A673 (cell line): ENCODE data around the gene GPR78.

- PRO-cap, result no peak
Observed at GRCh38 chr4:7005756-7006150, 37.0 kb downstream of the CCDC96 start.

GRCh38 chr4:7034164-7035078 is 8.4 kb downstream of the CCDC96 start:
- PRO-cap, result no peak

DNA sequence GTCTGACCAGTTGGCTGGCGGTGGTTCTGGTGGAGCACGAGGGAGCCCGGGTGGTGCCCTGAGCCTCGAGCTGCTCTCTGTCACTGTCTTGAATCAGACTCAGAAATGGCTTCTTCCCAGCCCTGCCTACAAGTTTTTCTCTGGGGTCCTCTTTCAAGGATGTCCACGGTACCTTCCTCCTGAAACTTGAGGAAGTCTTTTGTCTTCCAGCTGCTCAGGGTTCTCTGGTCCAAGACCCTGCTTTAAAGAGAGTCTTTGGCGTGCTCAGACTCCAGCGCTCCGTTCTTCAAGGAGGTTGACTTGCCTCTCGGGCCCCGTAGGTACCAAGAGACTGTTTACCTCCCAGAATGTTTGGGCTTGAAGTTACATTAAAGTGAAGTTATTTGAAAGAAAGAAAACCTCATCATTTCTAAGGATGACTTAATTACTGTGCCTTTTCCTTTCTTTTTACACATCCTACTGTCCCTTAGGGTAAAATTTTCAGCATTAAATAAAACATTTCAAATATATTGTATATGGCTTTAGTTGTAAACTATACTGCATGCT is 11.7 kb downstream of the GRPEL1 start:
- PRO-cap, result no peak

- PRO-cap, result no peak
Observed at GRCh38 chr4:7132386-7132834, 59.9 kb upstream of the SORCS2 start.

DNA sequence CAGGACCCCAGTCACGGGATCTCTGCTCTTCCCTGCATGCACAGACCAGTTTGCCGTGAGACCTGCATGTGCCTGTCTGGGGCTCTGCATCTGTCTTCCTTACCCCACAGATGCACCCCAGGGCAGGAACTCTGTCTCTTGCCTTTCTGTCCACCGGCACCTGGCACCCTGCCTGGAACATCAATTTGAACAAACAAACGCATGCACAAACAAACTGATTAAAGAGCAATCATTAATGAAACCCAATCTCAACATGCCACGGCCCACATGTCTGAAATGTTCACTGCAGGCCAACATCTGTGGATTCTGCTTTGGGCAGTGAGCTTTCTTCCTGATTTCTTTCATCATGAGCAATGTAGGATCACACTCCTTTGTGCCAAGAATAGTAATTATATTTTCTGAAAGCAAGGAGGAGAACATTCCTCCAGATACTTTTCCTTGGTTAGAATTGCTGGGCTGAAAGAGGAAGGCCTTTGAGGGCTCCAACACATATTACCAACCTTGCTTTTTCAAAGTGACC is 113.0 kb upstream of the PSAPL1 start:
- PRO-cap, result no peak

GRCh38 chr4:7652617-7653031 is 217.9 kb upstream of the PSAPL1 start:
- PRO-cap, result no peak

- PRO-cap, result no peak
Observed at GRCh38 chr4:7653657-7654333, 219.1 kb upstream of the PSAPL1 start.

DNA sequence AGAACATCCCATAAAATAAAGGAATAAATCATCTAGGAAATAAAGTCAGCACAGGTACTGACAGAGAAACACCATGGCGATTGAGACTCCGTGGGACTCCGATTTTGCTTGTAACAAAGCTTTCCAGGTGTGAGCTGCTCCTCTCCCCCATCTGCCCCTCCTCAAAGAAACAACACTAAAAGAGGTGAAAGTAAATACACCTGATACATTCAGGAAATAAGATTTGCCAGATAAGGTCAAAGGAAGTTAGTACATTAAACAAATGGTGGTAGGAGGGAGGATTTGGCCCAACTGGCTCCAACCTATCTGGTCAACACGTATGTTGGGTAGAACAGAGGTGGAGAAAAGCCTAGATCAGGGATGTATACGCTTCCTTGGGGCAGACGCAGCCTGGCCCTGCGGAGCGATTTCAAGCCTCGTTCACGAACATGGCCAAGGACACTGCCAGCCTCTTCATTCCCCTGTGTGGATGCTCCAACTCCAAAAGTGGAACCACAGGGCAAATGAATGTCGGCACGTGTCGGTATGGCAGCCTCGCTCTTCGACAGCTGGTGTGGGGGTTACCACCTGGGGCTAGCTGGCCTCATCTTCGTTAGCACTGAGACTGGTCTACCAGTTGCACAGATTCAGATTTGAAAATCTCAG is 162.5 kb downstream of the AFAP1 start:
- PRO-cap, result no peak

DNA sequence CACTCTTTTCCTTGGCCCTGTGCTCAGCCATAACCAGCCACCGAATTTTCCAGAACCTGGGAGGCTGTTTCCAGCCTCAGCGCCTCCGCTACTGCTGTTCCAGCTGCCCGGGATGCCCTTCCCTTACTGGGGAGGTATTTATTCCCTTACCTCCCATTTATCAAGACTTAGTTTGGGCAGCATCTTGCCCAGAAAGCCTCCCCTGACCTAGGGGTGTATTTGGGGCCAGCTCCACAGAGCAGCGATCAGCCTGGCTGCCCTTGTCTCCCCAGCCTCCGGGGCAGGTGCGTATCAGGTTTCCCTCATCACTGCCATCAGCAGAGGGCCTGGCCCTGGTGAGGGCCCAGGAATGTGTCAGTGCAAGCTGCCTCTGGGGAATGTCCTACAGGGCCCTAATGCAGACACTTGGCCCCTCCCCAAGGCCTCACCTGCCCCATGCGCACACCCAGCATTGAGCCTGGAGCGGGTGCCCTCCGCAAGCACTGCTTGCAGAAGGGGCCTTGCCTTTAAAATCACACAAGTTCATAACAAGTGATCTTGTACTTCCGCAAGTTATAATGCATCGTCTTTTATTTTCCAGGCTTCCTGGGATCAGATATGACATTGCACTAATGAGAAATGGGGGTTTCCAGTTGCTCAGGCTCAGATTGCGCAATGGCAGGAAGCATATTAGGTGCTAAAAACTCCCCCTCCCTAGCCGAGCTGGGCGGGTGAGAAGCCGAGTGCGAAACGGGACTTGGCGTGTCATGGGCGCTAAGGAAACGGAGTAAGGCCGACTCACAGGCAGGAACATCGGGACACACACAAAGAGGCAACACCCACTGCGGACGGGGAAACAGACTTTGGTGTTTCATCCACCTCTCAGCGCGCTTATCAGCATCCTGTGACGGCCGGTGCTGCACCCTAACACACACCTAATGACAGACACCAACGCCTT is 25.4 kb upstream of the AFAP1 start:
- PRO-cap, result bidirectional peak, plus-strand start at position 696 of the sequence, minus-strand start at position 514 of the sequence

- PRO-cap, result no peak
Observed at GRCh38 chr4:8044566-8045441, 105.1 kb upstream of the AFAP1 start.

- PRO-cap, result no peak
Observed at GRCh38 chr4:8172342-8172851, 13.8 kb upstream of the ABLIM2 start.

DNA sequence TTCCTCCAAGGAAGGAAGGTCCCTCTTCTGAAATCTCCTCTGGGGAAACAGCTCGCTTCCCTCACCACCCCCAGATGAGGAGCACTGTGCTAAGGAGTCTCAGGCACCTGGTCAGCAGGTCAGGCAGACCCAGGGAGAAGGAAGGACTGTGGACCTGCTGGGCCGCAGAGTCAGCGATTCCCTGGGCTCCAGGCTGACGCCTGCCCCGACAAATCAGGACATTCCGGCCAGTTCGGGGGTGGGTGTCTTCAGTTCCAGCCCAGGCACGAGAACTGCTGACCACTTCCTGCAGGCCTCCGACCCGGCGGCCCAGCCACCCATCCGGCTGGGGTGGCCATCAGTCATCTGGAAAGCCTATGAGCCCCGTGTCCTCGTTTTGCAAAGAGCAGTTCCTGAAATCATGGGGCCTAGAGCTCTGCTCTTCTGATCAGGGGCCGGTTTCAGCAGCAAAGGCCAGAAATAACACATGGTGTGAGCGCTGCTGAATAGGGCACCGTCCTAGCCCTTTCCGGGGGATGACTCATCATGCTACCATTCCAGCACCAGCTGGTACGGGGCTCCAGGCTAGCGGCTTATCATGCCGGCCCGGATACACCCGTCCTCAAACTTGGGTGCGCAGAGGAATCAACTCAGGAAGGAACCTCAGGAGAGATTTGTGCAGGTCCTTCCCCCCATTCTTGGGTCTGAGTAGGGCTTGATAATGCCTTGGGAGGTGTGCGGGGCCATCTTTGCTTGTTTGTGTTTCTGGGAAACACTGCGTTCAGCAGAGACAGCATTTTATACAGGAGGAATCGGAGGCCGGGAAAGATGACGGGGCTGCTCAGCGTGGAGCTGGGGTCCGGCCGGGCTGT is 7.8 kb upstream of the SH3TC1 start:
- PRO-cap, result no peak

DNA sequence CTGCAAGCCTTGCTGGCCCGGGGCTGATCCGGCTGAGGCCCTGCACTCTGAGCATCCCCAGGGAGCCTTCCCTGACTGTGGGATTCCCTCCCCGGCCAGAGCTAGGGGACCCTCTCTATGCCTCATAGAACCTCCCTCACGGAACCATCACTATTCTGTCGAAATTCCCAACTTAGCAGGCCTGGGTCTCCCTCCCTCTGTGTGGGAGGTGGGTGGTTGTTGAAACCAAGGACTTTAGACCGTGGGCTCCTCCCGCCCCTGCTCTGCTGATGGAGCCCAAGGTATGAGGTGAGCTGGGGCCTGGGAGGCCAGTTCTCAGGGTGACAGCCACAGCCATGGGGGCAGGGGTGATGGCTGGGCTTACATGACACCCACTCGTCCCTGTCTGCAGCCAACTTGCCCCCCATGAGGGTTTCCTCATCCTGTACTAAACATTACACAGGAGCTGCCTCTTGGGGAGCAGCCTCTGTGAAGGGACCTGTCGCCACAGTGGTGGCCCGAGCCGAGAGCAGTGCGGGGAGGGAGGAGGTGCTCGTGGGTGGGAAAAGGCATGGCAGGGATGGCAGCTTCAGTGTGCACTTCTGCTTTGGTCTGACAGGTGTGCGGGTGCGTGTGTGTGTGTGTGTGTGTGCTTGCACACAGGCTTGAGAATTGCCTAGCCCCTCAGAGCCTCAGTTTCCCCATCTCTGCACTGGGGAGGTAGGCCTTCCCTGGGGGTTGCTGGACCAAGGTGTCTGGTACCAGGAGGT is 3.8 kb downstream of the SH3TC1 start:
- PRO-cap, result no peak

GRCh38 chr4:8291328-8291794 is 21.8 kb downstream of the HTRA3 start:
- PRO-cap, result no peak

GRCh38 chr4:8435632-8436486 is 4.7 kb downstream of the ACOX3 start:
- PRO-cap, result no peak

DNA sequence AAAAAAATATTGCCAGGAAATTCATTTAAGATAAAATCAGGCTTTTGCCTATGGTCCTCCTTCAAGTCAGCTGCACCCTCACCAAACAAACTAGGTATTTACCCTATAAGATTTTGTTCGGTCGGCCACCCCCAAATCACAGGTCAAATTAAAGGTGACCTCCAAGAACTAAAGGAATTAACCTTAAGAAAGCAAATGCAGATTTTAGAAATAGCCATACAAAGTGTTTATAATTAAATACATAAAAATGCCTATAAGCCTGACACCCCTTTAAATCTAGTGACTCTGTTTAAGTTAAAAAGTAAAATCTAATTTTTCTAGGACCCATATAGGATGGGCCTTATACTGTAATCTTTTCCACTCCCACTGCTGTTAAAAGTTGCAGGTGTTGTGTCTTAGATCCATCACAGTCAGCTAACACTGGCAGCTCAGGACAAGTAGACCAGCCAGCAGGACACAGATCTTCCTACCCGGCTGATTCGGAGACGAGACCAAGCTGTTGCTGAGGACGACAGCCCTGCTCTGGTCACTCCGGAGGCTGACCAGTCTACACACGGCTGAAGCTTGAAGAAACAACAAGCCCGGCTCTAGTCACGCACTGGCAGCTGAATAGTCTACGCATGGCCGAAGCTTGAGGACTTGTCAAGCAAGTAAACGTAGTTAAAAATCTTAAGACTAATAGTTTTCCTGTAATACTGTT is 2.0 kb downstream of the ACOX3 start:
- PRO-cap, result no peak

- PRO-cap, result no peak
Observed at GRCh38 chr4:8449353-8449791, 8.8 kb downstream of the TRMT44 start.

DNA sequence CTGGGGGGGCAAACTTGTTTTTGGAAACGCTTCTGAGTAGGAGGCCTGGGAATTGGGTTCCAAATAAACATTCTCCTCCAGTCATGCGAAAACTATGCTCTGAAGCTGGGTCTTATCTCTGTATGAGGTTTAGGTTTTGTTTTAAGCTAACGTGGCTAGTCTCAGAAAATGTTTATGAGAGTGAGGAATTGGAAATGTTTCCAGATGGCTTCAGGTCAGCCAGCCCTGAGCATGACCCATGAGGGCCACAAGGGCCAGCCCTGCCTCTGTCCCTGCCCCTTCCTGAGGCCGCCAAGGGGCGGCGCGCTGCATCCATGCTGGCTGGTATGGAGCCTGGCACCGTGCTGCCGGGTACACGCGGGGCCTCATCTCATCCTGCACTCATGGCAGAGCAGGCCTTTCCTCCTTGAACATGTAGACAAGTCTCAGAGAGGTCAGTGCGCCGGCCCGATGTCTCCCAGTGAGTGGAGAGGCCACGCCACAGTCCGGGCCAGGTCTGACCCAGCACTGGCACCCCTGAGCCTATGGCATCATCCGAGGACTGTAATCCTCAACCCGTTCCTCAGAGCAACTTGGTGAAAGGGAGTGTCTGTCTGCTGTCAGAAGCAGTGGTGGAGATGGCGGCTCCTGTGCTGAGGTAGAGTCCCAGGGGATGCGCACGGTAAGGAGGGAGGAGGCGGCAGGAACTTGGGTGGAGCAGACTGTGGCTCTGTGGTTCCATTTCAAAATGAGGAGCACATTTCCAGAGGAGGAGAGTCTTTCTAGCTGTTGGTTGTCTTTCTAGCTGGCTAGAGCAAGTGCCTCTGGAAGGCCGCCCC is 32.6 kb downstream of the TRMT44 start:
- PRO-cap, result no peak

DNA sequence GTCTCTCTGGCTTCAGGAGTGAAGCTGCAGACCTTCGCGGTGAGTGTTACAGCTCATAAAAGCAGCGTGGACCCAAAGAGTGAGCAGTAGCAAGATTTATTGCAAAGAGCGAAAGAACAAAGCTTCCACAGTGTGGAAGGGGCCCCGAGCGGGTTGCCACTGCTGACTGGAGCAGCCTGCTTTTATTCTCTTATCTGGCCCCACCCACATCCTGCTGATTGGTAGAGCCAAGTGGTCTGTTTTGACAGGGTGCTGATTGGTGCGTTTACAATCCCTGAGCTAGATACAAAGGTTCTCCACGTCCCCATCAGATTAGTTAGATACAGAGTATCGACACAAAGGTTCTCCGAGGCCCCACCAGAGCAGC is 50.0 kb downstream of the TRMT44 start:
- PRO-cap, result no peak

- PRO-cap, result no peak
Observed at GRCh38 chr4:8580045-8580698, at the start of gene GPR78. Gene GPR78 (plus strand): TSS chr4:8580392.